GM12878 (cell line): ENCODE results near the genes SPDYE3, LRCH4 and SRRT.

- RAMPAGE, long total RNA: no peak
- RRBS, 2 experiments: no CpG with 5 or more reads among the region's 5 CpGs
CAGE:
- cytosol, long polyA minus RNA: no peak
- cytosol, long polyA plus RNA: no peak
- long polyA plus RNA: no peak
- nucleolus, long total RNA: no peak
- nucleus, long polyA plus RNA: no peak
- nucleus, long total RNA: no peak
These were observed at the start of gene SPDYE3 for GRCh38 chr7:100307548-100307798. Gene SPDYE3 (plus strand): TSS chr7:100307702.

DNA sequence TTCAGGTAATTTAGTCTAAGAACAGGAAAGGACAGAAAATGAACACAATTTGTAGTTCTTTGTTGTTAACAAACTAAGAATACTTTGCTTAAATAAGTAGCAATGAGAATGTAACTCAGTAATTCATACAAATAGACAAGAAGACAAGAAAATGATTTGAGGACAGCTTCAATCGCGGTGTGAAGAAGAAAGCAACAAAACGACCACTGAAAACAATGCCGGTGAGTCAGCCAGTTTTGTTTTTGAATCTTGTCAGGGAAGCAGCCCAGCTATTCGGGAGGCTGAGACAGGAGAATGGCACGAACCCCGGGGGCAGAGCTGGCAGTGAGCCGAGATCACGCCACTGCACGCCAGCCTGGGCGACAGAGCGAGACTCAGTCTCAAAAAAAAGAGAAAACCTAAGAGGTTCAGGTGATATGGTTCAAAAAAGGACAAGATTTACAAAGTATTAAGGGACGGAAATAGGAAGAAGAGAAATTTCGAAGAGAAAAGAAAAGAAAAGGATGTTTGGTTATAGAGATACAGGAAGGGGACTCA is 19.8 kb upstream of the PILRB start:
- RAMPAGE, long total RNA: no peak
- RRBS, 2 experiments: 76 to 98% methylated on average over 1 of the region's 14 CpGs
CAGE:
- cytosol, long polyA minus RNA: no peak
- cytosol, long polyA plus RNA: no peak
- long polyA plus RNA: no peak
- nucleolus, long total RNA: no peak
- nucleus, long polyA plus RNA: no peak
- nucleus, long total RNA: no peak

DNA sequence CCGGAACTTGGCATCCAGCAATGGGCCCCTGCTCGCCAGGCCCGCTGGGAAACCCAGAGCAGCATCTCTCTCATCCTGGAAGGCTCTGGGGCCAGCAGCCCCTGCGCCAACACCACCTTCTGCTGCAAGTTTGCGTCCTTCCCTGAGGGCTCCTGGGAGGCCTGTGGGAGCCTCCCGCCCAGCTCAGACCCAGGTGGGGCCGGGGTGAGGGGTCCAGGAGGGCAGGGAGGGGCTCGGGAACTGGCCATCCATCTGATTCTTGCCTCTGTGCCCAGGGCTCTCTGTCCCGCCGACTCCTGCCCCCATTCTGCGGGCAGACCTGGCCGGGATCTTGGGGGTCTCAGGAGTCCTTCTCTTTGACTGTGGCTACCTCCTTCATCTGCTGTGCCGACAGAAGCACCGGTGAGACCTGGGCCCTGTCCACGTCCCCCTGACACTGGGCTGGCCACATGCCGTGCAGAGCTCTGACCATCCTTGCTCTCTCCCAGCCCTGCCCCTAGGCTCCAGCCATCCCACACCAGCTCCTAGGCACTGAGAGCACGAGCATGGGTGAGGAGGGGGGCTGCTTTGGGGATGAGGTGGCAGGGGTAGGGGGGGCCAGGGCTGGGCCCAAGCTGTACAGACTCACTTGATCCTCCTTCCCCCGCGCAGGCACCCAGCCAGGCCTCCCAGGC is 5.1 kb upstream of the PILRB start:
- RAMPAGE, long total RNA: no peak
- RRBS, 2 experiments: no CpG with 5 or more reads among the region's 19 CpGs
CAGE:
- cytosol, long polyA minus RNA: no peak
- cytosol, long polyA plus RNA: no peak
- long polyA plus RNA: no peak
- nucleolus, long total RNA: no peak
- nucleus, long polyA plus RNA: no peak
- nucleus, long total RNA: no peak

- RAMPAGE, long total RNA: no peak
- RRBS, 2 experiments: no CpG with 5 or more reads among the region's 5 CpGs
CAGE:
- cytosol, long polyA minus RNA: no peak
- cytosol, long polyA plus RNA: no peak
- long polyA plus RNA: no peak
- nucleolus, long total RNA: no peak
- nucleus, long polyA plus RNA: no peak
- nucleus, long total RNA: no peak
These were observed 4.2 kb upstream of the PILRB start for GRCh38 chr7:100353537-100354254.

GRCh38 chr7:100368976-100369695 is 4.2 kb upstream of the PILRA start:
- RAMPAGE, long total RNA: no peak
- RRBS, 2 experiments: no CpG with 5 or more reads among the region's 8 CpGs
CAGE:
- cytosol, long polyA minus RNA: no peak
- cytosol, long polyA plus RNA: no peak
- long polyA plus RNA: no peak
- nucleolus, long total RNA: no peak
- nucleus, long polyA plus RNA: no peak
- nucleus, long total RNA: no peak

GRCh38 chr7:100493503-100493860 is 9.8 kb downstream of the NYAP1 start:
- RAMPAGE, long total RNA: no peak
- RRBS, 2 experiments: 3 to 4% methylated on average over 16 to 23 of the region's 36 CpGs
CAGE:
- cytosol, long polyA minus RNA: no peak
- cytosol, long polyA plus RNA: no peak
- long polyA plus RNA: no peak
- nucleolus, long total RNA: no peak
- nucleus, long polyA plus RNA: no peak
- nucleus, long total RNA: no peak

DNA sequence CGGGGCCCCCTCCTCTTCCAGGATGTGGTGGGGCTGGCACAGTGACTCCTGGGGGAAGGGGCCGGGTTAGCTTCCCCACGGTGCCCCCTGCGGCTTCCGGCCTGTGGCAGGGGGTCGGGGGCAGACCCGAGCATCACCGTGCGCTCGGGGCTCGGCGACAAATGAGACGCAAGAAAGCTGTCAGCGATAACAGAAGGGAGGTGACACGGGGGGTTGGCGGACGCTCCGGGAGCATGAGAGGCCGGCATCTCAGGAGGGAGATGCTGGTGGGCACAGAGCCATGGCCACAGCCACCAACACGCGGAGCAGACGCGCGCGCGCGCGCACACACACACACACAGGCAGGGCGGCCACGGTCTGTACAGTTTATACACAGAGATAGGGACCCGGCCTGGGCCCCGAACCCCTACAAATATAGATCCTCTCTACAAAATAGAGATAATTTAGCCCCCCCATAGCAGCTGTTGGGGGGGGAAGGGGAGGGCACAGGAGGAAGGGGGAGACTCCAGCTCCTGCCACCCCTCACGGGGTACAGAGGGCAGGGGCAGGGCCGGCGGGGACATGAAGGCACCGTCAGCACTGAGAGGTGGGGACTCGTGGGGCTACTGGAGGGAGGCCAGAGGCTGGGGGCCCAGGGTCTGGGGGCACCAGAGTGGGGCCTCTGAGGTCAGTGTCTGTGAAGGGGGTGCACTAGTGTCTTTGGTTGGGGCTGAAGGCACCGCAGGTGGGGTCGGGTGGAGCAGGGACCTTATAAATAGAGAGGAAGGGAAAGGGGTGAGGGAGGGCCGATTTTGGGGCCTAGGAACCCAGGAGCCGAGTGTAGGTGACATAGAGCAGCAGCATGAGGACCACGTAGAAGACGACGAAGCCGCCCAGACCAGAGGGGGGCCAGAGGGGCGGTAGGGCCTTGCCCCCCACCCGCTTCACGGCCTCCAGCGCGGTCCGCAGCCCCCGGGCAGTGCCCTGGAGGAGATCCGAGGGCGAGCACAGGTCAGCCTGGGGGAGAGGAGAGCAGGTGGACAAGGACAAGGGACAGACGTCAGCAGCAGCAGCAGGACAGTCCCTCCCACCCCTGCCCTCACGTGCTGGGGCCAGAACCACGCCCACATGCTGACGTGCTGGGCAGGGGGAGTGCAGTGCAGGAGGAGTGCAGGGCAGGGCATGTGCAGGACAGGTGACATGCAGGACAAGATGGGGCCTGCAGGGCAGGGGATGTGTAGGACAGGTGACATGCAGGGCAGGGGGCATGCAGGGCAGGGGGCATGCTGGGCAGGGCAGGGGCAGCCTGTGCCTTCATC is 1.1 kb upstream of the SAP25 start:
- RAMPAGE, long total RNA: no peak
- RRBS, 2 experiments: 69 to 98% methylated on average over 2 to 5 of the region's 58 CpGs
CAGE:
- cytosol, long polyA minus RNA: no peak
- cytosol, long polyA plus RNA: no peak
- long polyA plus RNA: no peak
- nucleolus, long total RNA: start-site peak on the minus strand centred at position 446 of the sequence, 132 bp wide, 15 reads
- nucleus, long polyA plus RNA: no peak
- nucleus, long total RNA: no peak

DNA sequence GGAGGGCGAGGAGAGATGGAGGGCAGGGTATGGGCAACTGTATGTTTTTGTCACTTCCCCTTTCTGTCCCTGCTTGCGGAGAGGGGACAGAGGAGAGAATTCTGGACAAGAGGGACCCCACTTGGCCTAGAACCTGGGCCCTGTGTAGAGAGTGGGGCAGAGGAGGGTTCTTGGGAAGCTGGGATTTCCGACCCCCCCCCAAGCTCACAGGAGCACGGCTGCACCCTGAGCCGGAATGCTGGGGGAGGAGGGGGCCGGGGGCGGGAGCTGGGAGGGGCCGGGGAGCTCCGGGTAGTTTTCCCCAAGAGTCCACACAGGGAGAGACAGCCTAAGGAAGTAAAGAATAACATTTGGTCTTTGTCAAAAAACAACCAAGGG is 1.8 kb downstream of the LRCH4 start:
- RAMPAGE, long total RNA: no peak
- RRBS, 2 experiments: no CpG with 5 or more reads among the region's 9 CpGs
CAGE:
- cytosol, long polyA minus RNA: no peak
- cytosol, long polyA plus RNA: no peak
- long polyA plus RNA: no peak
- nucleolus, long total RNA: no peak
- nucleus, long polyA plus RNA: no peak
- nucleus, long total RNA: no peak

- RAMPAGE, long total RNA: start-site peak on the minus strand at chr7:100586111-100586168, 444 and 478 reads in 2 replicates
- RRBS, 2 experiments: 1% methylated on average over 18 to 21 of the region's 28 CpGs
CAGE:
- cytosol, long polyA minus RNA: start-site peak on the minus strand at chr7:100586120-100586177, 91 reads
- cytosol, long polyA plus RNA: start-site peak on the minus strand at chr7:100586125-100586157, 225 and 98 reads in 2 replicates
- long polyA plus RNA: start-site peak on the minus strand at chr7:100586142-100586174, 93 and 124 reads in 2 replicates
- nucleolus, long total RNA: start-site peak on the minus strand at chr7:100586150-100586168, 123 reads
- nucleus, long polyA plus RNA: start-site peak on the minus strand at chr7:100586124-100586157, 353 and 599 reads in 2 replicates
- nucleus, long total RNA: no peak
These were observed at the start of gene LRCH4 for GRCh38 chr7:100586023-100586246. Gene LRCH4 (minus strand): TSS chr7:100586129.

- RAMPAGE, long total RNA: no peak
- RRBS, 2 experiments: 98% methylated on average over 2 of the region's 7 CpGs
CAGE:
- cytosol, long polyA minus RNA: no peak
- cytosol, long polyA plus RNA: no peak
- long polyA plus RNA: no peak
- nucleolus, long total RNA: no peak
- nucleus, long polyA plus RNA: no peak
- nucleus, long total RNA: no peak
These were observed 5.5 kb downstream of the POP7 start for GRCh38 chr7:100711443-100711838.

DNA sequence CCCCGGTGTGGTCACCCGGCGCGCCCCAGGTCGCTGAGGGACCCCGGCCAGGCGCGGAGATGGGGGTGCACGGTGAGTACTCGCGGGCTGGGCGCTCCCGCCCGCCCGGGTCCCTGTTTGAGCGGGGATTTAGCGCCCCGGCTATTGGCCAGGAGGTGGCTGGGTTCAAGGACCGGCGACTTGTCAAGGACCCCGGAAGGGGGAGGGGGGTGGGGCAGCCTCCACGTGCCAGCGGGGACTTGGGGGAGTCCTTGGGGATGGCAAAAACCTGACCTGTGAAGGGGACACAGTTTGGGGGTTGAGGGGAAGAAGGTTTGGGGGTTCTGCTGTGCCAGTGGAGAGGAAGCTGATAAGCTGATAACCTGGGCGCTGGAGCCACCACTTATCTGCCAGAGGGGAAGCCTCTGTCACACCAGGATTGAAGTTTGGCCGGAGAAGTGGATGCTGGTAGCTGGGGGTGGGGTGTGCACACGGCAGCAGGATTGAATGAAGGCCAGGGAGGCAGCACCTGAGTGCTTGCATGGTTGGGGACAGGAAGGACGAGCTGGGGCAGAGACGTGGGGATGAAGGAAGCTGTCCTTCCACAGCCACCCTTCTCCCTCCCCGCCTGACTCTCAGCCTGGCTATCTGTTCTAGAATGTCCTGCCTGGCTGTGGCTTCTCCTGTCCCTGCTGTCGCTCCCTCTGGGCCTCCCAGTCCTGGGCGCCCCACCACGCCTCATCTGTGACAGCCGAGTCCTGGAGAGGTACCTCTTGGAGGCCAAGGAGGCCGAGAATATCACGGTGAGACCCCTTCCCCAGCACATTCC is 858 bp downstream of the EPO start:
- RAMPAGE, long total RNA: no peak
- RRBS, 2 experiments: 8 to 9% methylated on average over 10 to 11 of the region's 35 CpGs
CAGE:
- cytosol, long polyA minus RNA: no peak
- cytosol, long polyA plus RNA: no peak
- long polyA plus RNA: no peak
- nucleolus, long total RNA: no peak
- nucleus, long polyA plus RNA: no peak
- nucleus, long total RNA: no peak

GRCh38 chr7:100725156-100725435 is 4.8 kb downstream of the EPO start:
- RAMPAGE, long total RNA: no peak
- RRBS, 2 experiments: no CpG with 5 or more reads among the region's 9 CpGs
CAGE:
- cytosol, long polyA minus RNA: no peak
- cytosol, long polyA plus RNA: no peak
- long polyA plus RNA: no peak
- nucleolus, long total RNA: no peak
- nucleus, long polyA plus RNA: no peak
- nucleus, long total RNA: no peak

DNA sequence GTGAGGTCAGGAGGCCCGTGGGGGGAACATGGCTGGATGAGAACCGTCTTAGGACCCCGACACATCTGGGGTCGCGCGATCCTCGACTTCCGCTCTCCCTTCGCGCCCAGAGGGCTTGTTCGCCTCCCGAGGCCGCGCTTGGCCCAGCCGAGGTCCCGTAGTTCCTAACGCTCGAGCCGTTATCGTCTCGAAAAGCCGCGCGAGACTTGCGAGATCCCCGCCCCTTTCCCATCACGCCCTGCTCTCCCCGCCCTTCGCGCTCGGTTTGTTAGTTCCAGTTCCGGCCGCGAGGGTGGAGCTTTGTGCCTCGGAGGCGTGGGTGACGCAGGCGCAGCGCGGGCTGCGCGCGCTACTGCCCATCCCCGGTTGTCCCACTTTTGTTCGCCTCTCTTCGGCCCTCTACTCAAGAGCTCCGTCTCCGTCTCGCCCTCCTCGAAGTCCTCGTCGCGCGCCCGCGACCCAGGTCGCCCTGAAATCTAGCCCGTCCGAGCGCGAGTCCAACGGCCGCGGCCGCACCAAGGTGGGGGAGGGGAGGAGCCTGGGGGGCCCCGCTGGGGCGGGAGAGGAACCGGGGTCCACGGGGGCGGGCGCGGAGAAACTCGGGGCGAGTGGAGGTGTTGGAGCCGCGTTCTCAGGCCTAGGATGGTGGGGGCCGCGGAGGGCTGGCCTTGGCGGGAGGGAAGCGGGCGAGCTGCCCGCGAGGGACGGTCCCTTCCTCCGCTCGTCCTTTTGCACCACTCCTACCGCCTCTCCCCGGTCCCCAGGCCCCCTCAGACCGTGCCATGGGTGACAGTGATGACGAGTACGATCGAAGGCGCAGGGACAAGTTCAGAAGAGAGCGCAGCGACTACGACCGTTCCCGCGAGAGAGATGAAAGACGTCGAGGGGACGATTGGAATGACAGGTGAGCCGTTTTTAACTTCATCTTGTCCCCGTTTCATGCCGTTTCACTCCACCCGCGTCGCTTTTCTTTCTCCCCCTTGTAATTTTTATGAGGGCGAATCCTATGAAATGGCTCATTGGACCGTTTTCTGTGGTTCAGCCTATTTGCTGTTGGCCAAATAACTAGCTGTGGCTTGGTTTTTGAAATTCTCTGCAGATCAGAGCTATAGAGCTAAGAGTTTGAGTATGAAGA is at the start of gene SRRT:
TSS of gene SRRT (plus strand) at position 295 of the 1,135 bp plus-strand sequence.
- RAMPAGE, long total RNA: start-site peak on the plus strand centred at position 442 of the sequence, 280 bp wide, 1,593 and 1,785 reads in 2 replicates
- RRBS, 2 experiments: under 1 to 3% methylated on average over 12 of the region's 110 CpGs
CAGE:
- cytosol, long polyA minus RNA: start-site peak on the plus strand centred at position 369 of the sequence, 21 bp wide, 59 reads
- cytosol, long polyA plus RNA: start-site peak on the plus strand centred at position 347 of the sequence, 120 bp wide, 230 and 491 reads in 2 replicates
- long polyA plus RNA: start-site peak on the plus strand centred at position 341 of the sequence, 131 bp wide, 282 and 519 reads in 2 replicates
- nucleolus, long total RNA: start-site peak on the minus strand centred at position 156 of the sequence, 22 bp wide, 27 reads; start-site peak on the plus strand centred at position 325 of the sequence, 111 bp wide, 277 reads
- nucleus, long polyA plus RNA: start-site peak on the plus strand centred at position 337 of the sequence, 139 bp wide, 813 and 1,510 reads in 2 replicates
- nucleus, long total RNA: no peak

DNA sequence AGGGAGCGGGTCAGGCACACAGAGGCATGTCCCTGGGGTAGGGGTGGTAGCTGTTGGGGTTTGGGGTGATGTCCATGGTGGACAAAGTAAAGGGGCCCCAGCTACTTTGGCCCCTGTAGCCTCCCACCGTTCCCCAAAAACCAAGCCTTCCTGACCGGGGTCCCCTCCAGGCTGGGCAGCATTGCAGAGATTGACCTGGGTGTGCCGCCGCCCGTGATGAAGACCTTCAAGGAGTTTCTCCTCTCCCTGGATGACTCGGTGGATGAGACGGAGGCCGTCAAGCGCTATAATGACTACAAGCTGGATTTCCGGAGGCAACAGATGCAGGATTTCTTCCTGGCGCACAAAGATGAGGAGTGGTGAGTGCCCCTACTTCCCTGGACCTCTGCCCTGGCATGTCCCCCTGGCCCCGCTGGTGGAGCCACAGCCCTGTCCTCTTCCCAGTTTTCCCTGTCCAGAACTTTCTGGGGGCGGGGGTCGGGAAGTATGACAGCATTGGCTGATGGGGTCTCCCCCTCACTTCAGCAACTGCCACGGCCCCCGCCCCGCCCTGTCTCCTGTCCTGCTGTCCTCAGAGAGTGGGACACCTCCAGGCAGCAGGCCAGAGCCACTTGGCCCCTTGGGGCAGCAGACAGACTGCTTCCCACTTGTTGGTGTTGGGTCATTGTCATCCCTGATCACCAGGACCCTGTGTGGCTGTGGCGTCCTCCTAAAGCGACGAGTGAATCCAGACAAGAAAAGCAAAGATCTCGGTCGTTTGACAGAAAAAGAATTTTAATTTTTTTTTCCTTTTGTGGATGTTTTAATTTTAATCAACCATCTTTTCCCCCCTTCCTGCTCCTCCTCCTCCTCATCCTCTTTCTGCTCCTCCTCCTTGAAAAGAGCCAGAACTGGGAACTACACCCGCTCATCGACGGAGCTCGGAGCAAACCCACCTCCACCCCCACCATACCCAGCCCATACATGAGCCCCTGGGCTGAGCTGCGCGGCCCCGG is 7.3 kb downstream of the SRRT start:
- RAMPAGE, long total RNA: no peak
- RRBS, 2 experiments: no CpG with 5 or more reads among the region's 30 CpGs
CAGE:
- cytosol, long polyA minus RNA: no peak
- cytosol, long polyA plus RNA: no peak
- long polyA plus RNA: no peak
- nucleolus, long total RNA: no peak
- nucleus, long polyA plus RNA: no peak
- nucleus, long total RNA: no peak

DNA sequence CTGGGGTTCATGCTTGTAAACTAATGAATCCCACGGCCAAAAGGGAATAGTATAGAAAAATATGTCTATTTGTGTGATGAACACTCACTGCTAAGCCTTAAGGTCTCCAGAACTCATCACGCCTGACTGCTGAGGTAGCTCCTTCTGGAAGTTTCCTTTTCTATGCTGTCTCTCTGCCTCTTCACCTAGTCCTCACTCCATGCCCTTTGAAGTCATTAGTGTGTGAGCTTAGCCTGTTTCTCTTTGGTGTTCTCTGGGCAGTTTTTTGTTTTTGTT is 1.3 kb downstream of the MUC3A start:
- RAMPAGE, long total RNA: no peak
- RRBS, 2 experiments: no CpG with 5 or more reads among the region's 2 CpGs
CAGE:
- cytosol, long polyA minus RNA: no peak
- cytosol, long polyA plus RNA: no peak
- long polyA plus RNA: no peak
- nucleolus, long total RNA: no peak
- nucleus, long polyA plus RNA: no peak
- nucleus, long total RNA: no peak

- RAMPAGE, long total RNA: no peak
- RRBS, 2 experiments: no CpG with 5 or more reads among the region's 6 CpGs
CAGE:
- cytosol, long polyA minus RNA: no peak
- cytosol, long polyA plus RNA: no peak
- long polyA plus RNA: no peak
- nucleolus, long total RNA: no peak
- nucleus, long polyA plus RNA: no peak
- nucleus, long total RNA: no peak
These were observed 6.9 kb downstream of the MUC3A start for GRCh38 chr7:100955971-100956916.

GRCh38 chr7:100959608-100960450 is 9.5 kb upstream of the MUC12 start:
- RAMPAGE, long total RNA: no peak
- RRBS, 2 experiments: no CpG with 5 or more reads among the region's 8 CpGs
CAGE:
- cytosol, long polyA minus RNA: no peak
- cytosol, long polyA plus RNA: no peak
- long polyA plus RNA: no peak
- nucleolus, long total RNA: no peak
- nucleus, long polyA plus RNA: no peak
- nucleus, long total RNA: no peak

DNA sequence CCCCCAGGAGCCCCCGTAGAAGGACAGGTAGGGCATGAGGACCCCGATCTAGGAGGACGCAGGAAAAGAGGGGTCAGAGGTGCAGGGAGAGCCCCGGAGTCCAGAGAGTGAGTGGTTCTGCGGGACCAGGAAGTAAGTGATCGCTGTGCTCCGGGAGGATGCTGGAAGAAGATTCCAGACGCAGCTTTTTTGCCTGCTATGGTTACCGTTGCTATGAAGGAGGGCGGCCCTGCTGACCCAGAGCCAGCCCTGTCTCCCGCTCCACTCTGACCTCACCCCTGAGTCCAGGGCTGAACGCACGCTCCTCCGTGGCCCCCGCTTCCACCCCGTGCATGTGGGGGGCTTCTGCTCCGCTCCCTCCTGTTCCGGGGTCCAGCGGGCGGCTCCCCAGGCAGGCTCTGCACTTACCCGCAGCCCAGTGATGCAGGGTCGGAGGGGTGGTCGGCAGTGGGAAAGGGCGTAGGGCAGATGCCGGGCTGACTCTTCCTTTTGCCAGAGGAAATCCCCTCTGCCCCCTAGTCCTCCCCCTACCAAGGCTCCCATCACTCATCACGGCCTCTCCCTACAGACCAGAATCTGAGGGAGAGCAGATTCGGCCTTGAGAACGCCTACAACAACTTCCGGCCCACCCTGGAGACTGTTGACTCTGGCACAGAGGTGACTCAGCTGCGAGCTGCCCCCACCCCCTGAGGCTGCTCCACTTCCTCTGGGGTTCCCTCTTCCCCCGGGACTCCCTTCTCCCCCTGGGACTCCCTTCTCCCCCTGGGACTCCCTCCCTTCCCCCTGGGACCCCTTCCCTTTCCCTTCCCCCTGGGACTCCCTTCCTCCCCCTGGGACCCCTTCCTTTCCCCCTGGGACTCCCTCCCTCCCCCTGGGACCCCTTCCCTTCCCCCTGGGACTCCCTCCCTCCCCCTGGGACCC is 2.6 kb upstream of the MUC17 start:
- RAMPAGE, long total RNA: no peak
- RRBS, 2 experiments: 3 to 35% methylated on average over 1 to 12 of the region's 31 CpGs
CAGE:
- cytosol, long polyA minus RNA: no peak
- cytosol, long polyA plus RNA: start-site peak on the plus strand centred at position 127 of the sequence, 102 bp wide, 38 and 16 reads in 2 replicates
- long polyA plus RNA: start-site peak on the plus strand centred at position 138 of the sequence, 79 bp wide, 22 and 25 reads in 2 replicates; start-site peak on the plus strand centred at position 604 of the sequence, 19 bp wide, 18 and 20 reads in 2 replicates; start-site peak on the minus strand centred at position 623 of the sequence, 22 bp wide, 19 and 26 reads in 2 replicates
- nucleolus, long total RNA: start-site peak on the plus strand centred at position 696 of the sequence, 10 bp wide, 6 reads
- nucleus, long polyA plus RNA: no peak
- nucleus, long total RNA: no peak

DNA sequence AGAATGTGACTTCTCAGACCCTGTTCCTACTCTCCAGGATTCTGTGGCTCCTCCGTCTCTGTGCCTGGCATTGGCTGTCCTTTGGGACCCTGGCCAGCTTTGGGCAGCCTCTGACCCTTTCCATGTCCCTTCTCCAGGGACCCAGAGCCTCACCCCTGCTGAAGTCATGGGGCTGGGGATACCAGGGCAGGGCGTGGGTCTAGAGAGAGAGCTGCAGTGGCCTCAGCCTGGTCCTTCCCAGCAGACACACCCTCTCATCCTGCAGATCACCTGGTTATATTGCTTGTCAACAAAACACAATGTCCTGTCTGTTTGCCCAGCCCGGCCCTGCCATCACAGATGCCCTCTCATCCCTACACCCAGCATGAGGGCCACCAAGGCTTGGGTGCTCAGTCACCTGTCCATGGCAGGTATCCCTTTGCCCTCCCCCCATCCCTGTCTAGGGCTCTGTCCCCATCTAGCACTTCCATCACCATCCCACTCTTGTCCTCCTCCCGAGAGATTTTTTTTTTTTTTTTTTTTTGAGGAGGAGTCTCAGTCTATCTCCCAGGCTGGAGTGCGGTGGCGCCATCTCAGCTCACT is 1.9 kb downstream of the MUC17 start:
- RAMPAGE, long total RNA: no peak
- RRBS, 2 experiments: no CpG with 5 or more reads among the region's 6 CpGs
CAGE:
- cytosol, long polyA minus RNA: no peak
- cytosol, long polyA plus RNA: no peak
- long polyA plus RNA: no peak
- nucleolus, long total RNA: no peak
- nucleus, long polyA plus RNA: no peak
- nucleus, long total RNA: no peak

- RAMPAGE, long total RNA: no peak
- RRBS, 2 experiments: 24 to 42% methylated on average over 2 of the region's 16 CpGs
CAGE:
- cytosol, long polyA minus RNA: no peak
- cytosol, long polyA plus RNA: no peak
- long polyA plus RNA: no peak
- nucleolus, long total RNA: no peak
- nucleus, long polyA plus RNA: no peak
- nucleus, long total RNA: no peak
These were observed 5.0 kb upstream of the SERPINE1 start for GRCh38 chr7:101121704-101122488.